Peyer's patch (tissue), 4 donors: ENCODE measurements around the genes ATAD3C, ATAD3A and MMP23B.

- PRO-cap = no peak
- RAMPAGE, long total RNA, 4 experiments = no peak in any of the 4 experiments
Observed at GRCh38 chr1:1384758-1385489, 9.9 kb upstream of the AURKAIP1 start.

GRCh38 chr1:1401693-1403051 is 3.0 kb upstream of the CCNL2 start:
- PRO-cap = no peak
- RAMPAGE, long total RNA, 4 experiments = no peak in any of the 4 experiments

DNA sequence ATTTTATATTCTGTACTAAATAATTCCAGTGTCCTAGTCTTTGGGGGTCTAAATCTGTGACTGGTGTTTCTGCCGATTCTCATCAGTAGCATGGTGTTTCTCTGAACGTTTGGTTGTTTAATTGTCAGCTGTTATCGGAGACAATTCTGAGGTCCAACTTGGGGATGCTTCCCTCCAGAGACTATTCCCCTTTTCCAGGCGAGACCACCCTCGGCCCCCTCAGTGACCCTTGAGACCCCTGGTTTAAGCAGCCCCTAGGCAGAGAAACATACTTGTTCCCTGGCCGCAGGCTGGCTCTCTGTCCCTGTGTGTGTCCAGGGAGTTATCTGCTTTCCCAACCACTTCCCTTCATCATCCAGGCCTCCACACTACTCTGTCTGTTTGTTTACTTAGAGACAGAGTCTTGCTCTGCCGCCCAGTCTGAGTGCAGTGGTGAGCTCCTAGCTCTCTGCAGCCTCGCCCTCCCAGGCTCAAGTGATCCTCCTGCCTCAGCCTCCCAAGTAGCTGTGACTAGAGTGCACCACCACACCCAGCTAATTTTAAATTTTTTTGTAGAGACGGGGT is 3.9 kb downstream of the TMEM88B start:
- PRO-cap = unidirectional peak, minus-strand start at position 306 of the sequence
- RAMPAGE, long total RNA, 4 experiments = no peak in any of the 4 experiments

GRCh38 chr1:1449339-1449793 is at the start of gene ATAD3C:
ATAD3C (plus strand) TSS chr1:1449689.
- PRO-cap = no peak
- RAMPAGE, long total RNA, 4 experiments = no peak in any of the 4 experiments

DNA sequence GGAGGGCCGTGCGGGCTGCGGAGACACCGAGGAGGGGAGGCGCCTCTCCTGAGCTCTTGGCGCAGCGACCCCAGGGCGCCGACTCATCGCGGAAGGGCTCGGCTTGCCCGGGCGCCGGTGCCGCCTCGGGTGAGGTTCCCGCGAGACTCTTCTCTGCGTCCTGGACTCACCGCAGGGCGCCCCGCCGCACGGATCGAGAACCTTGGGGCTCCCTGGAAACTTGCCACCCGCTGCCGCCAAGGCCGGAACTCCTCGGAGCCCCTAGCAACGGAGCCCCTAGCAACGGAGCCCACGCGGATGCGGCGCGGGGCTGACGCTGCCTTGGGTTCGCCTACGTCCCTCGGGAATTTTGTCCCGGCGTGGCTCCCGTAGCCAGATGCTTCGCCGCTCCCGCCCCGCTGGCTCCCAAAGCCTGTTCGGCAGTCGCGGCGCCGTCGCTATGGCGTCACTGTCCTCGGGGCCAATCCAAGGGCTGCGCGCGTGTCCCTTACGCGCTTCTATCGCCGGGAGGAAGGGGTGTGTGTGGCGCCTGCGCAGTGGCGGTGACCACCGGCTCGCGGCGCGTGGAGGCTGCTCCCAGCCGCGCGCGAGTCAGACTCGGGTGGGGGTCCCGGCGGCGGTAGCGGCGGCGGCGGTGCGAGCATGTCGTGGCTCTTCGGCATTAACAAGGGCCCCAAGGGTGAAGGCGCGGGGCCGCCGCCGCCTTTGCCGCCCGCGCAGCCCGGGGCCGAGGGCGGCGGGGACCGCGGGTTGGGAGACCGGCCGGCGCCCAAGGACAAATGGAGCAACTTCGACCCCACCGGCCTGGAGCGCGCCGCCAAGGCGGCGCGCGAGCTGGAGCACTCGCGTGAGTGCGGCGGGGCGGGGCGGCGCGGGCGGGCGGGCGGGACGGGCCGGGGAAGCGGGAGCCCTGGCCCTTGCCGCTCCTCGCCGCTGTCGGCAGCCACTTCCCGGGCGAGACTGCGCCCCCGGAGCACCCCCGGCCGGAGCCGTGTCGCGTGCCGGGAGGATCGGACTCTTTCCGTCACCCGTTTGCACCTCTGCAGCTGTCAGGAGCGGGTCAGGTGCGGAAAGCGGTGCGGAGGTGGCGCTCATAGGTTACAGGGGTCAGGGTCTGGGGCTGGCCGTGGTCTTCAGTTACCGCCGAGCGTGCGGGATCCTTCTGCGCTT is at the start of gene ATAD3A:
Gene ATAD3A, plus strand, starts transcription at position 536 of the 1,170 bp plus-strand sequence.
- PRO-cap = bidirectional peak, plus-strand start at position 536 of the sequence, minus-strand start at position 400 of the sequence
- RAMPAGE, long total RNA, 4 experiments = no peak in any of the 4 experiments

DNA sequence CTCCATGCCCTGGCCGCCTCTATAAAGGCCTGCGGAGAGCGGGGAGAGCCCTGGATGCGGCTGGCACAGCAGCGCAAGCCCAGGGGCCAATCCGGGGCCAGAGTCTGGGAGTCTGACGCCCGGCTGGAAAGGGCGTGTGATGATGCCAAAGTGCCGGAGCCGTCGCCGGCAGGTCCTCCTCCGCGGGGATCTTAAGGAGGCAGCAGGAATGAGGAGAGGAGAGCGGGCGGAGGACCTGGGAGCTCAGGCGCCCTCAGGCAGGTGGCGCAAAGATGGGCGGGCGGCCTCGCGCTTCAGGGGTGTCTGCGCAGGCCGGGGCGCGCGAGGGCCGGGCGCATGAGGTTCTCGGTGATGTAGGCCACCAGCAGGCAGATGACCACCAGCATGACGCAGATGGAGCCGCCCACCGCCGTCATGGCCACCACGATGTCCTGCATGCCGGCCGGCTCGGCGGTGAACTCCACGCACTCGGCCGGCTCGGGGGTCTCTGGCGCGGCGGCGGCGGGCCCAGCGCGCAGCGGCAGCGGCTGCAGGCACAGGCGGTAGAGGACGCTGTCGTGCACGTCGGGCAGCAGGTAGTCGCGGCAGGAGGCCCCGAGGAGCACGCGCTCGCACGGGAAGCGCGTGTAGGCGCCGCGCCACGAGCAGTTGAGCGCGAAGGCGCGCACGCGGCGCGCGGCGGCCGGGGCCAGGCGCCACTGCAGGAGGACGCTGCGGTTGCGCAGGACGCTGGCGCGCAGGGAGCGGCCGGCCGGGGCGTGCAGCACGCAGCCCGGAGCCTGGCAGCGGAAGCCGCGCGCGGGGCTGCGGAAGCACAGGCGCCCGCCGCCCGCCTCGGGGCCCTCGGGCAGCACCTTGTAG is 663 bp downstream of the FNDC10 start:
- PRO-cap = no peak
- RAMPAGE, long total RNA, 4 experiments = no peak in any of the 4 experiments

DNA sequence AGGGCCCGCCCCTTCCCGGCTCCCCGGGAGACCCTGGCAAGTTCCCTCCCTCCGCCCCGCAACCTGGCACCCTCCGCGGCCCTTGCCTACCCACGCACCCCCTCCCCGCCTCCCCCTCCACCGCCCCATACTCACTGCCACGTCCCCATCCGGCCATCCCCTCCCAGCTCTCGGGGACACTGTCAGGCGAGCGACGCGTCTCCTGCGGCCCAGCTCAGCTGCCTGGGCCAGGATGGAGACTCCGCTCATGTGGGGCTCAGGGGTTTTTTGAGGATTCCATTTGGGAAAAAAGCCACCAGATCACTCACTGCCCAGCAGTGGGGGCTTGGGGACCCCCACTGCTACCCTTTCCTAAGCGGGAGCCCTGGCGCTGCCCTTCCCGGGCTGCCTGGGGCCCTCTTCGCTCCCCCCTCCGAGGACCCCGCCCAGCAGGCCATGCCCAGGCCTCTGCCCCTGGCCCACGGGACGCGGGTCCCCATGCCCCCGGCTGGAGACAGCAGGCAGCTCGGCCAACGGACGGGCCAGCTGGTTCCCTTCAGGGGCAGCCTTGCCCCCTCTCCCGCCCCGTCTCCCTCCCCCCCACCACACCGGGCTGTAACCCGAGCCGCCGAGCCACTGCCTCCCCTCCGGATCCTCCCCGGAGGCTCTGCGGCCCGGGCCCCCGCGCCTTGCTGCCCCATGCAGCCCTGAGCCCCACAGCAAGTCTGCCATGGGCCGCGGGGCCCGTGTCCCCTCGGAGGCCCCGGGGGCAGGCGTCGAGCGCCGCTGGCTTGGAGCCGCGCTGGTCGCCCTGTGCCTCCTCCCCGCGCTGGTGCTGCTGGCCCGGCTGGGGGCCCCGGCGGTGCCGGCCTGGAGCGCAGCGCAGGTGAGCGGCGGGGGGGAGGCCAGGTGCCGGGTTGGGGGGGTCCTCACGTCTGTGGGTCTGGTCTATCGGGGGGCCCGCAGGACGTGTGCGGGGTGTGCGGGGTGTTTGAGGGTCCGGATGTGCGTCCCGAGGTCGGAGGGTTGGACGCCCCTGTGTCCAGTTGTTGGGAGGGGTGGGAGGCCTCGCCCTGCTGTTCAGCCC is at the start of gene MMP23B:
Gene MMP23B, plus strand, starts transcription at position 664 of the 1,066 bp plus-strand sequence.
- PRO-cap = no peak
- RAMPAGE, long total RNA, 4 experiments = no peak in any of the 4 experiments

DNA sequence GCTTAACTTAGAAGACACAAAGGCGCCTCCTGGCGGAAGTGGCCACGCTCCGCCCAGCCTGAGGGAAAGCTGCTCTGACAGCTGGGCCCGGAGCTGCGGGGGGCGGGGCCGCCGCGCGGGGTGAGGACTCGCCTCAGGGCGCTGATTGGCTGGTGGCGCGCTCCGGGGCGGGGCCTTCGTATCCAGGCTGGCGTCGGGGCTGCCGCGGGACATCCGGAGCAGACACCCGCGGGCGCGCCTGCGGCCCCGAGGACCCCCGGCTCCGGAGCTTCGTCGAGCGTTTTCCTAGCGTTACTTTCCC is 693 bp upstream of the SLC35E2B start:
- PRO-cap = no peak
- RAMPAGE, long total RNA, 4 experiments = no peak in any of the 4 experiments

DNA sequence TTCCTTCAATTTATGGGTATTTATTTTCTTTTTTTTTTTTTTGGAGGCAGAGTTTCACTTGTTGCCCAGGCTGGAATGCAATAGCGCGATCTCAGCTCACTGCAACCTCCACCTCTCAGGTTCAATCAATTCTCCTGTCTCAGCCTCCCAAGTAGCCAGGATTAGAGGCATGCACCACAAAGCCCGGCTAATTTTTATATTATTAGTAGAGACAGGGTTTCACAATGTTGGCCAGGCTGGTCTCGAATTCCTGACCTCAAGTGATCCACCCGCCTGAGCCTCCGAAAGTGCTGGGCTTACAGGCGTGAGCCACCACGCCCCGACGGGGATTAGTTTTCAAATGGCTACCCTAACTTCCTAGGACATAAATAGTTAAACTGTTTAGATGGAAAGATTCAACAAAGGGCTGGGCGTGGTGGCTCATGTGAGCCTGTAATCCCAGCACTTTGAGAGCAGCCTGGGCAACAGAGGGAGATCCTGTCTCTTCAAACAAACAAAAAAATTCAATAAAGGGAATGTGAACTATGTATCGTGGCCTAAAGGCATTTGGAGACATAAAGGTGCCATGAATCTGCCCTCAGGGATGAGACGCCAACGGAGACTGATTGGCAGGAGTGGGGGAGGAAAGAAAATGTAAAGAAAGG is 31.8 kb downstream of the GNB1 start:
- PRO-cap = no peak
- RAMPAGE, long total RNA, 4 experiments = no peak in any of the 4 experiments

DNA sequence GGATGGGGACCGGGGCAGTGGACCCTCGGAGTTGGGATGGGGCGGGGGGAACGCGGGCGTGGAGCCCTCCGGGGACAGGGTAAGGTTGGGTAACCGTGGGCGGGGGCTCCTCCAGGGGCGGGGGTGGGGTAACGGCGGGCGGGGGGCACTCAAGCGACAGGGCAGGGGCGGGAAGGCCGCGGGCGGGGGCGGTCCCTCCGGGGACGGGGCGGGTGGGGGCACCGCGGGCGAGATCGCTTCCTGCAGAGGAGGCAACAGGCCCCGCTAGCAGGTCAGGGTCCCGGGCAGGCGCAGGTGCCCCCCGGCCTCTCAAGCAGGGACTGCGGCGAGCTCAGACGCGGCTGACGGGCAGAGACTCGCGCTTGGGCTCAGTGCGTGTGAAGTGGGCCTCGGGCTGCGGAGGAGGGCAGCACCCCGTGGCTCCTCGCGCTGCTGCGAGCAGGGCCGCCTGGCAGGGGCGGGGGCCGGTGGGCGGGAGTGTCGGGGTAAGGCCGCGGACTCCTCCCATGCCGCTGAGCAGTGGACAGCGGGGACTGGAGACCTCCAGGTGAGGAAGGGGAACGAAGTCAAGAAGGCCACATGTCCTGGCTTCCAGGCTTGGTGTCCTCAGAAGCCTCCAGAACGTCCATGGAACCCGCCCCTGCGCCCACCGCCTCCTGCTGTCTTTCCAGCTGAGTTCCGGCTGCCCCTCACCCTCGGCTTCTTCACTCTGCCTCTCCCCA is 579 bp upstream of the GNB1 start:
- PRO-cap = bidirectional peak, plus-strand start at position 550 of the sequence, minus-strand start at position 405 of the sequence
- RAMPAGE, long total RNA, 4 experiments = start-site peak on the plus strand in 1 of 4 experiments, centred at position 230 of the sequence, 49 reads per replicate

DNA sequence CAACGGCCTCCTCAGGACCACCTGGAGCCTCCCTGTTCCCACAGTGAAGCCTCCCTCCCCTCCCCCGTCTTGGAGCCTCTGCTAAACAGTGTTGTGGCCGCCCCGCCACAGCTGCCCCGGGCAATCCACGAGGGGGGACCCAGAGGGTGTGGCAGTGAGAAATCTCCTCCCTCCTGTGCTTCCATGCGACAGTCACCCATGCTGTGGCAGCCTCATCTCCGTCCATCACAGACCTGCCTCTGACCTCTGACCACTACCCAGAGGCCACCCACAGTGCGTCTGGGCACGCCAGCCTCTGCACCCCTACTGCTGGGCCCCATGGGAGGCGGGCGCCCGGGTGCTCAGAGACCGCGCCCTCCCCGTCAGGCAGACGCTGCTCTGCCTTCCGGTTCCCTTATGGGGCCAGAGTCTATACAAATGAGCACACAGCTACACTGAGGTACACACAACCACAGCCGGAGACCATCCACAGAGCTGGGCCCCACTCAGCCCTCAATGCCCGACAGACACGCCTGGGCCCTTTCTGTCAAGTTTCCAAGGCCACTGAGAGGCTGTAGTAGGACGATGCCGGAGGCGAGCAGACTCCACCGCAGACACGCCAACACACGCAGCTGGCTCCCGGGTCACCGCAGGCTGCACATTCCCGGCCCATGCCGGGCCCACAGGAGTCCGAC is 23.8 kb upstream of the TMEM52 start:
- PRO-cap = bidirectional peak, plus-strand start at position 429 of the sequence, minus-strand start at position 308 of the sequence
- RAMPAGE, long total RNA, 4 experiments = start-site peak on the plus strand in 2 of 4 experiments, centred at positions 386 to 406 of the sequence, 16 to 28 reads per replicate

GRCh38 chr1:1959608-1960370 is 40.7 kb upstream of the TMEM52 start:
- PRO-cap = no peak
- RAMPAGE, long total RNA, 4 experiments = no peak in any of the 4 experiments

DNA sequence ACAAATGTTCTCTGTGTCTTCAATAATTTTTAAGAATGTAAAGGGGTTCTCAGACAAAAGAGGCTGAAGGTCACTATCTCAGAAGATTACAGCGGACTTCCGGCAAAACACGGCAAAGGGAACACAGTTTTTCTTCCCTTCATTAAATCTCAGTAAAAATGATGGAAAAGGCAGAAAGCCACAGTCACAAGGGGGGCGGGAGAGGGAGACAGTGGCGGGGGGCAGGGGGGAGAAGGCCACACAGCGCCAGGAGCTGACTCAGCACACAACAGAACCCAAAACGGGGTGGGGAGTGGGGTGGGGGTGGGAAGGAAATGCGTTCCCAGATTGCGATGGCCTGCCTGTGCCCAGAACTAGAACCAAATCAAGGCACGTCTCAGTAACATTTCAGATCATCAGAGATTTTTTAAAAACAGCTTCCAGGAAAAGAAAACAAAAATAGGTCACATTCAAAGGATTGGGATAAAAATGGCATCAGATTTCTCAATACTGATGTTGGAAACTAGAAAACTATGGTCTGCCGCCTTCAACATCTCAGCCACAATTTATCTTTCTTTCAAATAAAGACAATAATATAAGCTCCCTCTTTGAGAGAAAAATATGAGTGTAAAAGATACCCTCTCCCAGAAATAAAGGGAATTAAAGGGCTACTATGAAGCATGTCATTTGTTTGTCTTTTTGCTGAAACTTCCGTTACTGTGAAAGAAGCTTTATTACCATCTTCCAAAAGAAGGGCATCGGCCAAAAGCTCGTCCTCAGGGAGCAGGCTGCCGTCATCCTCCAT is 13.2 kb downstream of the CFAP74 start:
- PRO-cap = no peak
- RAMPAGE, long total RNA, 4 experiments = no peak in any of the 4 experiments

DNA sequence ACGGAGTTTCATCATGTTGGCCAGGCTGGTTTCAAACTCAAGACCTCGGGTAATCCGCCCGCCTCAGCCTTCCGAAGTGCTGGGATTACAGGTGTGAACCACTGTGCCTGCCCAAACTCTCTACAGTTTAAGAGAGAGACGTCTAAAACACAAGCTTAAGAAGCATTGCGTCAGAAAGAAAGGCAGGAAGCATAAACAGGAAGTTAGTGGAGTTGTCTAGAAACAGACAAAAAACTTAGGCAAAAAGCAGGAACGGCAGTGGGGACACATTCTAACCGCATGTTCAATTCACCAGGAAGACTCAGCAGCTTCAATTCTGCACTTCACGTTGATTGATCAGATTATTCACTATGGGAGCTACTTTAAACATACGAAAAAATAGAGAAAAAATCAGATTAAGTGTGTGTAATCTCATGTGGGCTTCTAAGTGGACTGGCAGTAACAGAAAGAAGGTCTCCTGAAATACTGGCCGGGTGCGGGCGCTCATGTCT is 7.4 kb downstream of the CFAP74 start:
- PRO-cap = no peak
- RAMPAGE, long total RNA, 4 experiments = no peak in any of the 4 experiments

GRCh38 chr1:2204976-2205661 is 10.5 kb upstream of the FAAP20 start:
- PRO-cap = unidirectional peak, plus-strand start at chr1:2205388; unidirectional peak, plus-strand start at chr1:2205452; unidirectional peak, plus-strand start at chr1:2205567
- RAMPAGE, long total RNA, 4 experiments = no peak in any of the 4 experiments

GRCh38 chr1:2213547-2213675 is 14.7 kb upstream of the SKI start:
- PRO-cap = no peak
- RAMPAGE, long total RNA, 4 experiments = no peak in any of the 4 experiments

GRCh38 chr1:2213676-2214401 is 14.3 kb upstream of the SKI start:
- PRO-cap = bidirectional peak, plus-strand start at chr1:2214299, minus-strand start at chr1:2214193
- RAMPAGE, long total RNA, 4 experiments = no peak in any of the 4 experiments

GRCh38 chr1:2254932-2255770 is 27.0 kb downstream of the SKI start:
- PRO-cap = no peak
- RAMPAGE, long total RNA, 4 experiments = no peak in any of the 4 experiments

GRCh38 chr1:2265386-2265833 is 37.3 kb downstream of the SKI start:
- PRO-cap = no peak
- RAMPAGE, long total RNA, 4 experiments = no peak in any of the 4 experiments

DNA sequence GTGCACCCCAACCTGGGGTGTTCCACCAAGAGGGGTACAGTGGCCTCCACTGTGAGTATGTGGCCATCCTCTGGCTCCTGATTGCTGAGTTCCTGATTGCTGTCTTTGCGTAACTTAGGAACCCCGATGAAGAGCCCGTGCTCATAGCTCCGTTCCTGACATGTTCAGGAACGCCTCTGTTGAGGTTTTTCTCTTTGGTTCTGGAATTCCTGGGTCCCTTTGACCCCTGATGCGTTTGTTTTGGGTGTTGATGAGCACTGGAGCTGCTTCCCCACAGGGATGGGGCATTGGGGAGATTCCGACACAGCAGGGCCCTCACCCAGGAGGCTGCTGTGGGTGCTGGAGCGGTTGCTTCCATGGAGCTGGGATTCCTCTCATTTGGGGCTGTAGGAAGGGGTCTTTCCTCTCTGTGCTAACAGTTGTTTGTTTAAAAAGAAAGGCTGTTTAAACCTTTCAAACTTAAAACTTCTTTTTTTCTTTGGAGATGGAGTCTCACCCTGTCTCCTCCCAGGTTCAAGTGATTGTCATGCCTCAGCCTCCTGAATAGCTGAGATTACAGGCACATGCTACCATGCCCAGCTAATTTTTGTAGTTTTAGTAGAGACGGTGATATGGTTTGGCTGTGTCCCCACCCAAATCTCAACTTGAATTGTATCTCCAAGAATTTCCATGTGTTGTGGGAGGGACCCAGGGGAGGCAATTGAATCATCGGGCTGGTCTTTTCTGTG is 48.7 kb downstream of the SKI start:
- PRO-cap = no peak
- RAMPAGE, long total RNA, 4 experiments = no peak in any of the 4 experiments